ENCODE results near the genes PLPPR1 and SMC2.

DNA sequence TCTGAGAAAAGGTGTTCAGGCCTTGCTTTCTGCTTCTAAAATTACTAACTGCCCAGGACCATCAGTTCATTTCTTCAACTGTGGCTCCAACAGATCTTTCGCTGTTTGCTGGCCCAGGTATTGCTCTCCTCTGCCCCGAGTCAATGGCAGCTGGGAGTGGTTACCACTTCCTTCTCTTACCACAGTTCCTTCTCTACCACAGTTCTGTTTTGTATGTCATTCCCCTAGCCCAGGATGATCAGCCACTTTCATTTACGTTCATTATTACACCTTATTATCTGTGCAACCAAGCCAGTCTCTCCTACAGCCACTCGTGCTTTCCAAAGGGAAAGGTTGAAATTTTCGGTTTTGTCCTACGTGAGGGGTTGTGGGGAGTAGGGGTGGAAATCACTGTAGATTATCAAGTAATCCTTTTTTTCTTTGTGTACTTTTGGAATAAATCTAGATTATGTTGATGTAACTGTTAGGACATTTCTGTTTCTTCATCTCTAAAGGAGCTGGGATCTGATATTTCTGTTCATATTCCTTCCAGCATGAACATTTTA is 14.2 kb downstream of the TGFBR1 start:
- RRBS, result no CpG with 5 or more reads among the region's 6 CpGs

GRCh38 chr9:99137607-99138188 is 32.8 kb downstream of the TGFBR1 start:
- RRBS, result no CpG with 5 or more reads among the region's 7 CpGs

DNA sequence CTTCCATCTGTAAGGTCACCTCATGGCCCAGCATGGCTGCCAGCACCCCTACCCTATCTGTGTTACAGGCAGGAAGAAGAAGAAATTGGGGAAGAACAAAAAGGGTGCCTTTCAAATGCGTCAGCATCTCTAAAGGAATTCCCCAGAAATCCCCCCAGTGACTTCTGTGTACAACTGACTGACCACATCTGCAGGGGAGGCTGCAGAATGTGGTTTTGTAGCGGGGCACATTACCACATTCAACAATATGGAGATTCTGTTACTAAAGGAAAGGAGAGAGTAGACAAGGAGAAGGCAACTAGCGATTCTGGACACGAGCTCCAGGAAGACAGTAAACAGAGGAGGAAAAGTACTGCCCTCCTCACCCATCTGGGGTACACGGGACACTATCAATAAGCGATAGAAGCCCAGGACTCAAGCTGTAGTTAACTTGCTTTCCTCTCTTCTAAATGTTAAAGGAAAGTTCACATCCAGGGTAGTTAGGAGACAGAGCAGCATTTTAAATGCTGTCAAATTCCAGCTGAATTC is 40.0 kb downstream of the ALG2 start:
- RRBS, result no CpG with 5 or more reads among the region's 6 CpGs

DNA sequence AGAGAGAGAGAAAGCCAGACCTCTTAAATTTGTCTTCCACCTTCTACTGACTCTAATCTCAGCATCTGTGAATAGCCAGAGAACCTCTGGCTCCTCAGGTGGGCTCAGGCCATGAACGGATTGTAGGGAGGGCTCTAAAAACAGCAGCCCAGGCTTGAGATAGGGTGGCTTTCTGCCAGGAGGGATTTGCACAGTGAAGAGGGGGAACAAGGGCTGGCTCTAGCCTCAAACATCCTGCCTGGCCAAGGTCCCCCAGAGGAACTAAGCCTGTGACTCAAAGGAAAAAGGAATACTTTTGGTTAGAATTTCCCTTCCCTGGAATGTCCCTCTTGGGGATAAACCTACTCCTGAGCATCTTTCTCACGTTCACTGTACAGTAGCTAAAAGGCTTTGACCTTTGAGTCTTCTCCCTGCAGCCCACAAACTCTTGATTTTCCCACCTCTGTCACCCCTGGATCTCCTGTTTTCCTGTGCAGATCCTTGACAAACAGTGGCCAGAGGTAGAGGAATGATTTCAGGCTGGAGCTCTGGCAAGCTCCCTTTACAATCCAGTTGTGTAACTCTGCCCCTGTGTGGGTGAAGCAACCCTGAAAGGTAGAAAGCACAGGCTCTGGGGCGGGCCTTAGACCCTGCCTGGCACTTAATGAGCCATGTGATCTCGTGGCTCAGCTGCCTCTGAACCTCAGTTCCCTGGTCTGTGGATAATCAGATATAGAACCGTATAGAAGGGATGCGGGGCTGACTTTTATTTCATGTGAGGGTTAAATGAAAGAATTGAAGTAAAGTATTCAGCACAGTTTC is 17.4 kb downstream of the SEC61B start:
- RRBS, result no CpG with 5 or more reads among the region's 6 CpGs

GRCh38 chr9:99823381-99823653 is 1.6 kb downstream of the NR4A3 start:
- RRBS, result 10% methylated on average over 2 of the region's 13 CpGs

GRCh38 chr9:99836047-99836880 is 14.6 kb downstream of the NR4A3 start:
- RRBS, result no CpG with 5 or more reads among the region's 5 CpGs

DNA sequence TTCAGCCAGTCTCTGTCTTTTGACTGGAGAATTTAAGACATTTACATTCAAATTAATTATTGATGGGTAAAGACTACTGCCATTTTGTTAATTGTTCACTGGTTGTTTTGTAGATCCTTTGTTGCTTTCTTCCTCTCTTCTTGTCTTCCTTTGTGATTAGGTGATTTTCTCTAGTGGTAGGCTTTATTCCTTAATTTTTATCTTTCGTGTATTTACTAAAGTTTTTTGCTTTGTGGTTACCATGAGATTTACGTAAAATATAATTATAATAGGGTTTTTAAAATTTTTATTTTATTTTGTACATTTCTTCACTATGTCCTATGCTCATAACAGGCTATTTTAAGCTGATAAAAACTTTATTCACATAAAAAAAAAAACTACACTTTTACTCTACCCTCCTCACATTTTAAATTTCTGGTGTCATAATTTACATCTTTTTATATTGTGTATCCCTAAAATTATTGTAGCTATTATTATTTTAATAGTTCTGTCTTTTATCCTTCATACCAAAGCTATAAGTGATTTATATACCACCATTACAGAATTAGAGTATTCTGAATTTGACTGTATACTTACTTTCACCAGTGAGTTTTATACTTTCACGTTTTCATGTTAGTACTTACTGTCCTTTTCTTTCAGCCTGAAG is 95.4 kb downstream of the STX17 start:
- RRBS, result no CpG with 5 or more reads among the region's 3 CpGs

DNA sequence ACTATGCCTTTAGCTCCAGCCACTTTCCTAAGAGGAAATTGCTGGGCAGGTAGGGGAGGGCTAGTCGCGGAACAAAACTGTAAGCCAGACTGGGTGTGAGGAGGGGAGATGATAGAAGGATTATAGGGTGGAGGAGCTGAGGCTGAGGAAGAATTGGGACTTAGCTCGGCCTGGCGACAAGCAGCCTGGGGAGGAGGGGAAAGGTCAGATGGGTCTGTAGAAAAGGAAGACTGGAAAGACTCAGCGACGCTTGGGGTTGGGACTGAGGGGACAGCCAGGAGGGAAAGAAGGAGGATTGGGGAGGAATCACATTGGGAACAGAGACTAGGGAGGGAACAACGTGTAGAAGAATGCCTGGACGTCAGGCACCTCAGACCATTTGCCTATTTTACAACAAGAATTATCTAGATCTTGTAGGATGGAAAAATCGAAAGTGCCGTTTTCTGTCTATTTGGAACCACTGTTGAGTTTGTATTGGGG is 45.6 kb downstream of the INVS start:
- RRBS, result no CpG with 5 or more reads among the region's 10 CpGs

DNA sequence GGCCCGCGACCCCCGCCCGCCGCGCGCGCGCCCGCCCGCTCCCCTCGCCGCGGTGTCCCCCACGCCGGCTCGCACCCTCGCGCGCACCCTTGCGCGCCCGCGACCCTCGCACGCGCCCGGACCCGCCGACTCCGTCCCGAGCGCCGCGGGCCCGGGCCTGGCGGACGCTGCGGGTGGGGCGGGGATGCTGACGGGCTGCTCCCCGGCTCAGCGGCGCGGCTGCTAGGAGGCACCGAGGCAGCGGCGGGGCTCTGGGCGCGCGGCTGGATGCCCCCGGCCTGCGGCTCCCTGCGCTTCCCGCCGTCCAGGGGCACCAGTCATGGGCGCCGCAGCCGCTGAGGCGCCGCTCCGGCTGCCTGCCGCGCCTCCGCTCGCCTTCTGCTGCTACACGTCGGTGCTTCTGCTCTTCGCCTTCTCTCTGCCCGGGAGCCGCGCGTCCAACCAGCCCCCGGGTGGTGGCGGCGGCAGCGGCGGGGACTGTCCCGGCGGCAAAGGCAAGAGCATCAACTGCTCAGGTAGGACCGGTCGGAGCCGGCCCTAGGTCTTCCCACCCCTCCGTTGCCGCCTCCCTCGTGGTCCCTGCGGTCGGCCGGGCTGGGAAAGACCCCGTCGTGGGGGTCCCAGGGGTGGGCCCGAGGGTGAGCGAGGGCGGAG is 404 bp downstream of the TMEFF1 start:
- RRBS, result 1% methylated on average over 79 of the region's 94 CpGs

- RRBS, result no CpG with 5 or more reads among the region's 10 CpGs
These were observed 92.0 kb downstream of the CAVIN4 start for GRCh38 chr9:100669763-100670461.

DNA sequence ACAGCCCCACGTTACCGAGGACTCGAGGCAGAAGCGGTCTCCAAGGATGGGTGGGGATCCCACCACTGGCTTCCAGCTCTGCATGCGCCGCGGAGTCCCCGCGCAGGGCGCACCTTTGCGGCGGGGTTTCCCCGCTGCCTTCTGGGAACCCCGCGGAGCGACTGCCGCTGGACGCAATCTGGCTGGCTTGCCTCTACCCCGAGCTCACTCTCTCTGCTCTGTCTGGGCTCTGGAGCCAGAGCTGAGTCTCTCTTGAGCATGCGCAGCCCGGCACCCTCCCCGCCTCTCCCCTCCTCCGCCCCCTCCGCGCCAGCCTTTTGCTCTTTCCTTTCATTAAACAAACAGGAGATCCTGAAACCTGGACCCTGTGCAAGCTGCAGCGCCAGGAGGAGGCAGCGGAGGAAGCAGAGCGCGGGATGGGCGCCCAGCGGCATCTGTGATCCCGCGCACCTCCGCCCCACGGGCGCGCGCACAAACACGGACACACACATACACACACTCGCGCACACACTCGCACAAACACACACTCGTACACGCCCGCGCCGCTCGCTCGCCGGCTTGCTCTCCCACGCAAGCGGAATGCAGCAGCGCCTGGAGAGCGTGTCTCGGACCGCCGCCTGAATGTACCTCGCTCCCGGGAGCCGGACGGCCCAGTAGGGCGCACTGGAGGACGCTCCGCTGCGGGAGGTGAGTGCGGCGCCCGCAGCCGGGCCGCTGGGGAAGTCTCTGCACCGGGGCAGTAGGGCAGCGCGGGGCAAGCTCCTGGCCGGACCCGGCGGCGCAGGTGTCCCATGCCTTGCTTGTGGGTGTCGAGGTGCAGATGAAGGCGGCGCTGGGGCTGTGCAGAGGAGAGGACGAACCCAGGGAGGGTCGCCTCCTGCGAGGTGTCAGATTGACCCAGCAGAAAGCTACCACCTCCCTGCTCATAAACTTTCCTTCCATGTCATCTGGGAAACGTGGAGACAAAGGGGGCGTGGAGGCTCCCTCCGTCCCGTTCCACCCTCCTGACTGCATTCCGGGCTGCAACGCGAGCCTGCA is at the start of gene PLPPR1:
PLPPR1 (plus strand) TSS at position 312 of the 1,038 bp plus-strand sequence.
- RRBS, result 1% methylated on average over 25 of the region's 90 CpGs

DNA sequence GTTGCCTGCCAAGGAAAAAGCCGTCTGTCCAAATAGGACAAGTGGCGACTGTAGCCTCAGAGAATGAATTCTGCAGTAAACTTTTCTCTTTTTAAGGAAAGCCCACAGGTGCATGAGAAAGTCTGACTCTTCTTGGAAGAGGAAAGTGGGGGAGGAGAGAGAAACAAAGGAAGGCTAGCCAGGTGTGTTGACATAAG is 58.5 kb downstream of the BAAT start:
- RRBS, result no CpG with 5 or more reads among the region's 2 CpGs

DNA sequence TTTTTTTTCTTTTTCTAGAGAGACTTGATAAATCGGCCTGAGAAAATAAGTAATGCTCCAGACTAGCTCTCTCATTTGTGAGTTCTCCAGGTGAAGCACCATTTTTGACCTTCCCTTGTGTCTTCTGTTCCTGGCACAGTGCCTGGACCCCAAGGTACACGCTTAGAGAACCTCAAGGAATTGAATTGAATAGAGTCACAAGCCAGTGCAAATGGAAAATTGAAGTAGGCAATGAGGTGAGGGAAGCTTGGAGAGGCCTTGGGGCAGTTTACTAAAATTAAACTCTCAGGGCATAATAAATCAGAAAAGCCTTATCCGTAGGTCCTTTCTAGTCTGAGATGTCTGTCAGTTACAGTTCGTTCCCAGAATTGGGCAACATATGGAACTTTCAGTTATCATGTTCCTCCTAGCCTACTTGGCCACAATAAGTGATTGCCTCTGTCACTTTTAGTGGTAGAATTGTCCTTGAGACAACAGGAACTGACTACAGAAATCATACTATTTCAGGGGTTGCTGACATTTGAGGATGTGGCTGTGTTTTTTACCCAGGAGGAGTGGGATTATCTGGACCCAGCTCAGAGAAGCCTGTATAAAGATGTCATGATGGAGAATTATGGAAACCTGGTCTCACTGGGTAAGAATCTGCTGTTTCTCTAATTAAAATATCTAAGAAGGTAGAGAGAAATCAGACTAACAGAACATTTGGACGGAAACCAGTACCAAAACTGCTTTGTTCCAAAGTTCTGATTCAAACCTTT is 905 bp downstream of the ZNF189 start:
- RRBS, result no CpG with 5 or more reads among the region's 5 CpGs

DNA sequence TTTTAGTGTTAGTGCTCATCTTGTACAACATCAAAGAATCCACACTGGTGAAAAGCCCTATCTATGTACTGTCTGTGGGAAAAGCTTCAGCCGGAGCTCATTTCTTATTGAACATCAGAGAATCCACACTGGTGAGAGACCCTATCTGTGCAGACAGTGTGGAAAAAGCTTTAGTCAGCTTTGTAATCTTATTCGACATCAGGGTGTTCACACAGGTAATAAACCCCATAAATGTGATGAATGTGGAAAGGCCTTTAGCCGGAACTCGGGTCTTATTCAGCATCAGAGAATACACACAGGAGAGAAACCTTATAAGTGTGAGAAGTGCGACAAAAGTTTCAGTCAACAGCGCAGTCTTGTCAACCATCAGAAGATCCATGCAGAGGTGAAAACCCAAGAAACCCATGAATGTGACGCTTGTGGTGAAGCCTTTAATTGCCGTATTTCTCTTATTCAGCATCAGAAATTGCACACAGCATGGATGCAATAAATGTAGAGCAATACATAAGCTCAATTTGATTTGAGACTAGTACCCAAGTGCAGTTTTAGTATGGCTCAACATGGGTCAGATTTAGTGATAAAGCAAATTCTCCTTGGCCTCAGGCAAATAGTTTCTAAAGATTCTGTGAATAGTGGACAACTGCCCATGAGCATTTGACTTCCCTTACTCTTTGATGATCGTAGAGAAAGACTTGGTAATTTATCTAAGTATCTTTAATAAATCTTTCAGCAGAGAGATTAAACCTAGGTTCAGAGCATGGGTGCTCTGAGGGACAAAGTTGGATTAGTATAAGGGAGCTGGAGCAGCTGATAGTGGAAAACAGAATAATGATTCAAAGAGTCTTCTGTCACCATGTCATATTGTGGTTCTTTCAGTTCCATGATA is 10.8 kb downstream of the ZNF189 start:
- RRBS, result no CpG with 5 or more reads among the region's 9 CpGs

DNA sequence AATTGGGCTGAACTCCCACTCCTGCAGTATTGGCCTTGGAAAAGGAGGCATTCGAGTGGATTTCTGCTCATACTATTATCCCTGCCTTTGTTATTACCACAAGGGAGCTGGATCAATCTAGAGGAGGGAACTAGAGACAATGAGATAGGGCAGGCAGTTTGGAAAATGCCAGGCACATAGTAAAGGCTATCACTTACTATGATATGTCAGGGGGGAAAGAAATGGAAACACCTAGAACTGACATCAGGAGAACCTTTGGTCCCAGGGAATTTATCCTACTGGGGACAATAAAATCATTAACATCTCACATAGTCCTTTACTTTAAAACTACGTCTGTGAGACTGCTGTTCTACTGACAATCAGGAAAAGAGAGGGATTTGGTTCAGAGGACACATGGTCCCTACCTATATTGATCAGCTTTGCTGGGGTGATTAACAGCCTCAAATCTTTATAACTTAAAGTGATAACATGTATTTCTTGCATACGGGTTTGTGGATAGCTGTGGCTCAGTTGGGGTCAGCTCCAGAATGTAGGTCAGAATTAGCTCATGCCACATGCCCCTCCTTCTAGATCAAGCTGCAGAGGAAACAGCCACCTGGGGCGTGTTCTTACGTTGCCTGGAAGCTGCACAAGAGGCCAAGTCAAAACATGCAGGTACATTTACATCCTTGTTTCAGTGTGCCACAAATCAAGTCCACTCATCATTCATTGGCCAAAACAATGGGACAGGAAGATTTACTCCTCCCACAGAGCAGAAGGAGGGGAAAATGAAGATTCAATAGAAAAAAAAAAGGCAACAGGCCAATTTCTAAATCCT is 7.5 kb downstream of the PGAP4 start:
- RRBS, result no CpG with 5 or more reads among the region's 5 CpGs

- RRBS, result 1% methylated on average over 15 of the region's 37 CpGs
These were observed at the start of gene SMC2 for GRCh38 chr9:104094200-104094863. Gene SMC2 (plus strand): TSS chr9:104094309.

DNA sequence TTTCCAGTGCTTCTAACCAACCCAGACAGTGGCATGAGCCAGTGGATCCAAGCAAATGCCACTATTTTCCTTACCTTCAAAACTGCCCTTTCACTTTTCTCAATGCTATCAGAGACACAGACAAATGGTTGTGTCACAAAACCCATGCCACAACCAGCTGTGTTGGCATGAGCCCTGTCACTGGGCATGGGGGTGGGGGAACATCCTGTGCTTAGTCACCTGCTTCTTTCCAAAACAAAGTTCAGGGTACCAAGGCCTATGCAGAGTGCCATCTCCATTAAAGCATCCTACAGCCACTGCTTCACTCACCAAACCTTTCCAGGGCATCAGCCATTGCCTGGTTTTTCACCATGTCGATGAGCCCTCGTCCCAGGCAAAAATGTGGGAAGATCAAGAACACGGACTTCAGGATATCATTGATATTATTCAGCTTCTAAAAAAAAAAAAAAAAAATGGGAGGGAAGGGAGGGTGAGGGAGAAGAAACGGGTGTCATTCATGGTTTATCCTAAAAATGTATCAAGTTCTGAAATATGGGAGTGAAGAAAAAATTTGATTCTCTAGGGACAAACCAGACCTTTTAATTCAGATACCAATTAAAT is 30.2 kb downstream of the NIPSNAP3B start:
- RRBS, result no CpG with 5 or more reads among the region's 4 CpGs

GRCh38 chr9:104844756-104845019 is 80.8 kb downstream of the NIPSNAP3B start:
- RRBS, result no CpG with 5 or more reads among the region's 1 CpG

DNA sequence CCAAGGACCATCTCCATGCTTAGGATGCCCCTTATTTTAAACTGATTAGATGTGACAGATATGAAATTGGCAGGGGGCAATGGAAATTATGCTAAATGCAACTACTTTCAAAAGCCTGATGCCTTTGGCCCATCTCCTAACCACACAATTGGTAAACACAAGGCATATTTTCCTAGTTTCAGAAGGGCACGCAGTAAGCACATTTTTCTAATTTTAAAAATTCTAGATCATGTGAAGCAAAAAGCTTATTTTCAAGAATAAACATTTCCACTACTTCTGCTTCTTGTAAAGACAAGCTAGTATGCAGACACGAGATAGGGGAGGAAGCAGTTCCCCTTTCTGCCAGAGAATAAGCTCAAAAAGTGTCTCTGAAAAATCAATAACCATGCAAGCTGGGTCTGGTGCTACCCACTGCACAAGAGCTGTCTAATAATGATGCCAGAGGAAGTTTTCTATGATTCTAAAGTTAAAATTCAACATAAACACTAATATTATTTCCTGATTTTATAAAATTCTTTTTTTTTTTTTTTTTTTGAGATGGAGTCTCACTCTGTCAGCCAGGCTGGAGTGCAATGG is 67.6 kb downstream of the ABCA1 start:
- RRBS, result no CpG with 5 or more reads among the region's 2 CpGs

DNA sequence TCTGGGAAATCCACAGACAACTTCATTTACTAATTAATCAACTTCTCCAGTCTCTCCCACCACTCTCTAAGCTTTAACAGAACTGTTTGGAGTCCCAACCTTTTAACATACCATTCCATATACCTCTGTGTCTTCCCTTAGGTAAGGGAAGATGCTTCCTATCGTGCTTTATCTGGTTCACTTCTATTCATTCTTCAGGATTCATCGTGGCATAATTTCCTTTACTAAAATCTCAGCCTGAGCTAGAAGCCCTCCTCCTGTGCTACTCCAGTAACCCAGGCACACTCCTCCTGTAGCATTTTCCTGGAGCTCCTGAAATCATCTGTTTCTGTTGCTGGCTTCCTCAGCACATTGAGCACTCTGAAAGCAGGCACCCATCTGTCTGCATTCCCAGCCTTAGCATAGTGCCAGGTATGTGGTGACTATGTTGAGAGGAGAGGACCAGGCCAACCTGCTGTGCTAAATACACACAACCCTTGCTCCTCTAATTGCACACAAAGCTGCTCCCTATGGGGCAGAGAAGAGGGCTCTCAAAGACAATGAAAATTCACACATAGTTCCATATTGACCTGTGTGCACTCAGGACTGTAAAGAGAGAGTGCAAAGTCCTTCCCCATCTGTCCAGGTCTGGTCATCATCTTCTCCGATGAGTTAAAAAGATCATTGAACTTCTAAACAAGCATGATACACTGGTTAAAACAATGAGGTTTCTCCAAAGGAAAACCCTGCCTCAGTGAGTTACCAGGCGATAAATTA is 38.5 kb downstream of the ABCA1 start:
- RRBS, result no CpG with 5 or more reads among the region's 4 CpGs

All from aortic smooth muscle cell (primary cell).